Measurements from ENCODE around the genes KIAA1755 and FAM83D.

- PRO-cap, 2 experiments, result no peak in any of the 2 experiments
Measured at GRCh38 chr20:37346508-37347051, 640 bp downstream of the SRC start.

DNA sequence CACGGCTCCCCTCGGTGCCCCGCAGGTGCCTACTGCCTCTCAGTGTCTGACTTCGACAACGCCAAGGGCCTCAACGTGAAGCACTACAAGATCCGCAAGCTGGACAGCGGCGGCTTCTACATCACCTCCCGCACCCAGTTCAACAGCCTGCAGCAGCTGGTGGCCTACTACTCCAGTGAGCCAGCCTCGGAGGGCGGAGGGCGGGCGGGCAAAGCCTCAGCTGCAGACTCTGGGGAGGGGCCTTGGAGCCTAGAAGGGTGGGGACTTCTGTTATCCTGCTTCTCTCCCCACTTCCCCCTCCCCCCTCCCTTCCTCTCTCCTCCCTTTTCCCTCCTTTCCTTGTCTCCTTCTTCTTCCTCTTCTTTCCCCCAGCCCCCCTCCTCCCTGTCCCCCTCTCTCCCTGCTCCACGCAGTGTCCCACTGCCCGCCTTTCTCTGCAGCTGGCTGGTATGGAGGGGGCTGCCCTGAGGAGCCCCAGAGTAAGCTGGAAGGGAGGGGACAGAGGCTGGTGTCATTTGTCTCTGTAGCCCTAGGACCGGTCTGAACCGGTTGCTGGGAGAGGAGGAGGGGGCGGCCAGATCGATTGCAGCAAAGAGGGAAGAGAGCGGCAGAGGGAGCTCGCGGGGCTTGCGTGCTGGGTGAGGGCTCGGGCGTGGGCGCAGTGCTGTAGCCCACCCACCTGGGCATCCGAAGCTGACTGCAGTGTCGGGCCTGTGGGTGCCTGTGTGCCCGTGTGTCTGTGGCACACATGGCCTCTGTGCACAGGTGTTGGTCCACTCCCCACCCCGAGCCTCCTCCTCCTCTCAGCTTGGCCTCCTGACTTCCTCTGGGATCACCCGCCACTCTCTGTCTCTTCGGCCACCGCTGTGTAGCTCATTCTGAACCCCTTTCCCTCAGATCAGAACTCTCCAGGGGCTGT is 50.5 kb downstream of the SRC start:
- PRO-cap, 2 experiments, result no peak in any of the 2 experiments

- PRO-cap, 2 experiments, result no peak in any of the 2 experiments
Measured at GRCh38 chr20:37514339-37515054, 6.6 kb upstream of the NNAT start.

DNA sequence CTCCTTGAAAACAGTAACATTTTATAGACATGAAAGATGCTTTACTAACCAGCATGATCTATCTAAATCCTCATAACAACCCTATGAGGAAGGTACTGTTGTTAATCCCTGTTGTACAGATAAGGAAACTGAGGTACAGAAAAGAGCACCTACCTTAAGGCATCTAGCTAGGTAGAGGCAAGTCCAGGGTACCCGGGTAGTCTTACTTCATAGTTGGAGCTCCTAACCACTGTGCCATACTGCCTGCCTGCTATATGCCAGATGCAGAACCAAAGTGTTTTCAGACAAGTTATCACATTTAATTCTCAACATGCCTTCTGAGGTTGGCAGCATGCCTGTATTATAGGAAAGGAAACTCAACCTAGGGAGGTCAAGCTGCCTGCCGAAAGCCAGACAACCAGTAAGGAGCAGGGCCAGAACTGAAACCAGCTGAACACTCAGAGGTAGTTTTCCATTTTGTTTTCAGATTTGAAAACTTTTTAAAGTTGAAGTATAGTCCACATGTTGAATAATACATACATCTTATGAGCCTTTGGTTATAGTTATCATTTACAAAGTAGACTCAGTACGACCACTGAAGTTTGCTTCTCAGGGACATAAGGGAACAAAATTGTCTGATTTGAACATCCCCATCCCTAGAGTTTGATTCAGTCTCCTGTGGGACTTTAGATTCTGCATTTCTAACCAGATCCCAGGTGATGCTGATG is 5.4 kb downstream of the CTNNBL1 start:
- PRO-cap, 2 experiments, result no peak in any of the 2 experiments

DNA sequence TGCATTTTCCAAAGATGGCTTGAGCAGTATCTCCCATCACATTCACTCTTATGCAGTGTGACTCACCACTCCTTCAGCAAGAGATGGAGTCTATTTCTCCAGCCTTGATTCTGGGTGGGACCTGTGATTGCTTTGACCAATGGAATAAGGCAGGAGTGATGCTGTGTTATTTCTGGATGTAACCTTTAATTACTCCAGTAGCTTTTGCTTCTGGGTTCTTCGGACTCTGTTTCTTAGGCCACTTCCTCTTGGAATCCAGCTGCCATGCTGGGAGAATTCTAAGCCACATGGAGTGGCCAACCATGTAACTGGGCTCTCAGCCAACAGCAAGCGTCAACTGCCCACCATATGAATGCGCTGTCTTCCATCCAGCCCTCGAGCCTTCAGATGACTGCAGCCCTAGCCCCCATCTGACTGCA is 50.7 kb downstream of the TGM2 start:
- PRO-cap, 2 experiments, result no peak in any of the 2 experiments

DNA sequence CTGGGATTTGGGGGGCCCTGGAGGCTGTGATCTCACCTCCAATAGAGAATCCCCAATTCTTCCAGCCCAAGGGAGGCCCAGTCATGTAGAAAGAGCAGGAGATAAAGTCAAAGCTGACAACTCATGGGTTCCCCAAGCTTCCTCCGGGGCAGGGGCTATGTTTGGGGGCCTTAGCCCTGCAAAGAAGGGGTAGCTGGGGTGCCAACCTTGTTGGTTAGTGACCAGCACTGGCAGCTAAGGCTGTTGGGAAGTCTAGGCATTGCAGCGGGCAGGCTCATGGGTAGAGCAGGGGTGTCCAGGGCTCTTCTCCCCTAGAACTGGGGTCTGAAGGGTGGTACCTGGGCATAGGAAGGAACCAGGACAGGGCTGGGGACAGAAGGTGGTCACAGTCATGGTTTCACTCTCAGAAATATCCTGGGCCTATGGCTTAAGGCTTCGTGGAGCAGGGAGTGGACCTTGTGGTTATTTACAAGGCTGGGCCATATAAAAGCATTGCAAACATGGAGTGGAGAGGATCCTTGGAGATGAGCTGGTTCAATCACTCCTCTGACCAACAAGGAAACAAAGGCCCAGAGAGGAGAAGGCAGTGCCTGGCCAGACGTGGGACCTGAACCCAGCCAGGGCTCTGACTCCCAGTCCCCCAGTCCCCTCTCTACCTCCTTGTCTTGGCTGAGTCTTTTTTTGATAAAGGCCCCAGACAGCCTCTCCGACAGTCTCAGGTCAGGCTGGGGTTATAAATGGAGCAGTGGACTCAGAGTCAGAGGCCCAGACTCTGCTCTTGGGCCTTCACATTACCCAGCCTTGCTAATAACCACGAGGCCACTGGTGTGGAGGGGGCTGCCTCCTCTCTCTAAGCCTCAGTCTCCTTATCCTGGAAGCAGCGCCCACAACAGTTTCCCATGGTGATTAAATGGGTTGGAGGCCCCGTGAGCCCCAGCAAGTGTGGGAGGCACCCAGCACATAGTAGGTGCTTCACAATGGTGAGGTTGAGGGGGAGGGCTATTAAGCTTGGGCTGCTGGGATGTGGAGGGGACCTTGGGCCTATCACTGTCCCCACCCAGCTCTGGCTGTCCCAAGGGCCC is 36.1 kb downstream of the TGM2 start:
- PRO-cap, 2 experiments, result no peak in any of the 2 experiments

GRCh38 chr20:38146190-38146670 is 18.8 kb downstream of the TGM2 start:
- PRO-cap, 2 experiments, result no peak in any of the 2 experiments

GRCh38 chr20:38156661-38157448 is 8.2 kb downstream of the TGM2 start:
- PRO-cap, 2 experiments, result no peak in any of the 2 experiments

GRCh38 chr20:38166158-38166761 is 1.2 kb upstream of the TGM2 start:
- PRO-cap, 2 experiments, result no peak in any of the 2 experiments

DNA sequence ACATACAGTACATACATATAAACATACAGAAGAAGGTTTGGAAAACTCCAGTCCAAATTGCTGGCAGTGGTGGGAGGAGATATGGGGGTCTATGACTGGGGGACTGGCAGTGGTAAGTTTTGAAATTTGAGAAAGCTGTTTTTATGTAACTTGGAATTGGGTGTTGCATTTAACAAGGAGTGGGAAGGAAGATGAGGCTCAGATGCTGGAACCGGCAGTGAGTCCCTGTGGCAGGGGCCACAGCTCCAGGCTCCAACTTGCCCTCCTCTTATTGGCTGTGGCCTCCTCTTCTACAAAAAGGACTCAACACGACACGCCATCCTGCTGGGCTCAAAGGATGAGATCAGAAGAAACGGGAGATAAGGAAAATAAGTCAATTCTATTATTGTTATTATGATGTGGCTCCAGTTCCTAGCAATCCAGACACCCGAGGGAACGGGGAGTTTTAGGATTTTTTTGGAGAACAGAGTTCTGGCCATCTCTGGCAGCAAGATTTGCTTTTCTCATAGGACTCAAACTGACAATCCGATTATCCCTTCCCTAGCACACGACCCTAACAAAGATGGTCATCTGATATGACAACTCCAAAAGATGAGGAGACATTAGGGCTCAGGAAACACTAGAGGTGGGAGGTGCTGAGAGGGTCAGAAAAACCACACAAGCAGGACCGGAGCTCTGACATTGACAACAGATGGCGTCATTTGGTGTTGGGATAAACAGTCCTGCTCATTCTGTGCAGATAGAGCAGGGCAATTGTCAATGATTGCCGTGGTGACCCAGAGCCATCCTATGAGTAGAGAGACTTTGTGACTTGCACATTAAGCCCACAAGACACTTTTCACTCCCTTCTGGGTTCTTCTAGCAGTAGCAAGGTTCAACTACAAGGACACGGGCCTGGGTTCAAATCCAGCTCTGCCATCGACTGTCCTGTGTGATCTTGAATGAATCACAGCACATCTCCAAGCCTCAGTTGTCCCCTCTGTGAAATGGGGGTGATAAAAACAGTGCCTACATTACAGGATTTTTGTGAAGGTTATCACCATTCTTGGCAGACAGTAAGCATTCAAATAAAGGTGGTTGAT is 6.1 kb upstream of the TGM2 start:
- PRO-cap, 2 experiments, result no peak in any of the 2 experiments

DNA sequence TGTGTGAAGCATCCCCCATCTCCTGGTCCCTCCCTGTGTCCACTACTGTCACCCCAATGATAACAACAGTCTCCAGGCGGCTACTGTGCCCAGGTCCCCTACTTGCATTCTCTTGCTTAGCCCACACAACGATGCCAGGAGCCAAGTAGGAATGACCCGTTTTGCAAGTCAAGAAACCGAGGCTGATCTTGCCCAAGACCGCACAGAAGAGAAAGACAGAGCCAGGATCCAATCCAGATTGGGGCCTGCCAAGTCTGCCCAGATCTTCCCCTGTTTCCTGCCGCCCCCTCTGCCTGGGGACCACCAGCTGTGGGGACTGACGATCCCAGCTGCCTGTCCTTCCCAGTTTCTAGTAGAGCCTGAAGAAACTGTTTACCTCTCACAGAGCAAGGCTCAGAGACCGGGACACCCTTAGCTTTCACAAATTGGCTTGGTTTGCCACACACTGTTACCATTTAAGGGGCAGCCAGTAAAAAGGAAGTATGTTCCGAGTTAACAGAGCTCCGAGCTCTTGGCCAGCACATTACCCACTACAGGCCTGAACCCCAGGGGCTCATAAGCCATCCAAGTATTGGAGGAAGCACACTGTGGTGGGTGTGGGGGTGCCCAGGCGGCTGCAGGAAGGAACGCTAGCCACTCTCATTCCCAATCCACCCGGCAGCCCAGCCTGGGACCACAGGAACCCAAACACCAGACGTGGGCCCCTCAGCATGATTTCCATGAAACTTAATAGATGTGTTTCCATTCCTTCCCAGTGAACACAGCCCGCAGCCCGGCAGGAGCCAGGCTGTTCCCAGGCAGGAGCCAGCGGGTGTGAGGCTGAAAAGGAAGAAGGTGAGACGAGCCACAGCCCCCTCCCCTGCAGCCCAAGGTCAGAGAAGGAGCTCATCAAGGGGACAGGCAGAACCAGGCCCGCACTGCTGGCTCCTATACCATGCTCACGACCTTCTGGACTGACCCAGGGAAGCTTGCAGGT is 8.0 kb downstream of the KIAA1755 start:
- PRO-cap, 2 experiments, result no peak in any of the 2 experiments

DNA sequence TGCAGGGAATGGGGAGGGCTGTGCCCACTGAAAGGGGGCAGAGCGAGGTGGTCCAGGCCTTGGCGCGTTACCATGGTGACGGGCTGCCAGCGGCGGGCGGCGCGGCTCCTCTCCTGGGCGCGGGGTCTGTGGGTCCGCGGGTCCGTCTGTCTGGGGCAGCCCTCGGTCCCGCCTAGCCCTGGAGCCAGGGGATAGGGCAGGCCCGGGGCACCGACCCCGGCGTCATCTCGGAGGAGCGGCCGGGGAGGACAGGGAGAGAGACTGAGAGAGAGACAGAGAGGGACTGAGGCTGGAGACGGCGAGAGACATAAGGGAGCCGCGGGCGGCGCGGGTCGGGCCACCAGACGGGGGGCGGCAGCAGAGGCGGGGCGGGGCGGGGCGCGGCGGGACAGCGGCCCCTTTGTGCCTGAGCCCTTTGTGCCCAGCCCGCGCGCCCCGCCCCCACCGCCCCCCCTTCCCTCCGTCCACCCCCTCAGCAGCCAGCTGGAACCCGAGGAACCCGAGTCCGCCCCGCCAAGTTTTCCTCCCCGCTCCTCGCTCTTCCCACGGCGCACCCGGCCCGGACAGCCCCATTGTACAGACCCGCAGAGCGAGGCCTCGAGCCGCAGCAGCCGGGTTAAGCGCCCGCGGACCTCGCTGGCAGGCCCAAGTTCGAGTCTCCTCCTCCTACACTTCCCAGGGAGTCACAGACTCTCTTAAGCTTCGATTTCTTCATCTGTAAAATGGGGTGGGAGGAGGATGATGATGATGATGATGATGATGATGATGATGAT is at the start of gene KIAA1755:
KIAA1755 (minus strand) TSS at position 309 of the 773 bp plus-strand sequence.
- PRO-cap, 2 experiments, result peak in 1 of 2 experiments; most common minus-strand start position 307 of the sequence (in 1)

DNA sequence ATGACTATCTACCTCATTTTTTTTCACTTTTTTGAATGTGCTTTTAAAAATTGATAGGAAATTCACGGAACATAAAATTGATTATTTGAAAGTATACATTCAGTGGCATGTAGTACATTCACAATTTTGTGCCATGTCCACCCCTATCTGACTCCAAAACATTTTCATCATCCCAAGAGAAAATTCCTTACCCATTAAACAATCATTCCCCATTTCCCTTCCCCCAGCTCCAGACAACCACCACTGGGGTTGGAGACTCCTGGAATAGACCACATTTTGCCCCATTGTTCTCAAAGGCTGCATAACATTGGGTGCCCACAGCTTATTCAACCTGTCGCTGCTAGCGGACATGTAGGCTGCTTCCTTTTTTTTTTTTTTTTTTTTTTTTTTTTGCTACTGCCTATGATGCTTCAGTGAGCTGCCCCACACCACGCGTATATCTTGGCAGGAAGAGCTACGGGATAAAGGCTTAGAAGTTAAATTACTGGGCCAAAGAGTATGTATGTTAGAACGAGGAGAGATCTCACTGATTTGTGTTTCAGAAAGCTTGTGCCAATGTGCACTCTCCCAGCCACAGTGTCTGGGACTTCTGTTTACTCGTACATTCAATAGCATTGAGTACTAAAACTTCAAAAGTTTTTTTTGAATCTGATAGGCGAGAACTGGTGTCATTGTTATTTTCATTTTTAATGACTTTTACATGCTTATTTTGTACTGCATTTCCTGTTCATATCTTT is 7.0 kb downstream of the LBP start:
- PRO-cap, 2 experiments, result no peak in any of the 2 experiments

- PRO-cap, 2 experiments, result no peak in any of the 2 experiments
Measured at GRCh38 chr20:38357579-38358005, 11.3 kb downstream of the LBP start.

- PRO-cap, 2 experiments, result no peak in any of the 2 experiments
Measured at GRCh38 chr20:38811563-38812136, 6.2 kb downstream of the PPP1R16B start.

DNA sequence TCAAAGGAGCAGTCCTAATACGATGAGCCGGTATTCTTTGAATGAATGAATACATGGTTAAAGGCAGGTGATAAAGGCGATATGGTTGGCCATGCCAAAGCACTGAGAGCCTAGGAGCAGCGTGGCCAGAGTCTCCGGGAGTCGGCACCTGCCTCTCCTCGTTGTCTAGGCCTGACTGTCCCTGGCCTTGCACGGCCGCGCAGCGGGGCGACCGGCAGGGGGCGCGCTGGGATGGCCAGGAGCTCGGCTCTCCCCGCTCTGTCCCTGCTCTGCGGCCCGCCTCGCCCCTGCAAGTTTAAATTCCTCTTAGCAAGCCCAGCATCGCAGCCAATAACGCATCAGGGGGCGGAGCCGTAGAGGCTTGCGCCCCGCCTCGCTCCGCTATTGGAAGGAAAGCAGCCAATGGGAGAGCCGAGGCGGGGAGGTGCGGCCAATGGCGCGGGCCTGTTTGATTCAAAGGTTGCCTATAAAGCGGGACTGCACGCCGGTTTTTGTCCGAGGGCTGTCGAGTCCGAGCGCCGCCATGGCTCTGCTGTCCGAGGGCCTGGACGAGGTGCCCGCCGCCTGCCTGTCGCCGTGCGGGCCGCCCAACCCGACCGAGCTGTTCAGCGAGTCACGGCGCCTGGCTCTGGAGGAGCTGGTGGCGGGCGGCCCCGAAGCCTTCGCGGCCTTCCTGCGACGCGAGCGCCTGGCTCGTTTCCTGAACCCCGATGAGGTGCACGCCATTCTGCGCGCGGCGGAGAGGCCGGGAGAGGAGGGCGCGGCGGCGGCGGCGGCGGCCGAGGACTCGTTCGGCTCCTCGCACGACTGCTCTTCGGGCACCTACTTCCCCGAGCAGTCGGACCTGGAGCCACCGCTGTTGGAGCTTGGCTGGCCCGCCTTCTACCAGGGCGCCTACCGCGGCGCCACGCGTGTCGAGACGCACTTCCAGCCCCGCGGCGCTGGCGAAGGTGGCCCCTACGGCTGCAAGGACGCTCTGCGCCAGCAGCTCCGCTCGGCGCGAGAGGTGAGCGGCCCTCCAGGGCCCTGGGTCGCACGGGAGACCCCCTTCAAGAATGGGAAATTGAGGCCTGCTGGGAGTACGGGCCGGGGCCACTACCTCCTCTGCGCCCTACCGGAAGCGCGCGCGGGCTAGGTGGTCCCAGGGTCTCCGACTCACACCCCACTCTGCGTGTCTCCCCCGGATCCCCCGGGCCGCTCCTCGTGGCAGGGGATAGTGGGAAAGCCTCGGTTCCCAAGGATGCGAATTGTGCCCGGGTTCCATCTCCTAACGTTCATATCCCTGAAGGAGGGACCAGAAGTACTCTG is at the start of gene FAM83D:
FAM83D (plus strand) TSS at position 498 of the 1,308 bp plus-strand sequence.
- PRO-cap, 2 experiments, result peak in 2 of 2 experiments; most common plus-strand start position 494 of the sequence (in 1); most common minus-strand start position 271 of the sequence (in 2)

DNA sequence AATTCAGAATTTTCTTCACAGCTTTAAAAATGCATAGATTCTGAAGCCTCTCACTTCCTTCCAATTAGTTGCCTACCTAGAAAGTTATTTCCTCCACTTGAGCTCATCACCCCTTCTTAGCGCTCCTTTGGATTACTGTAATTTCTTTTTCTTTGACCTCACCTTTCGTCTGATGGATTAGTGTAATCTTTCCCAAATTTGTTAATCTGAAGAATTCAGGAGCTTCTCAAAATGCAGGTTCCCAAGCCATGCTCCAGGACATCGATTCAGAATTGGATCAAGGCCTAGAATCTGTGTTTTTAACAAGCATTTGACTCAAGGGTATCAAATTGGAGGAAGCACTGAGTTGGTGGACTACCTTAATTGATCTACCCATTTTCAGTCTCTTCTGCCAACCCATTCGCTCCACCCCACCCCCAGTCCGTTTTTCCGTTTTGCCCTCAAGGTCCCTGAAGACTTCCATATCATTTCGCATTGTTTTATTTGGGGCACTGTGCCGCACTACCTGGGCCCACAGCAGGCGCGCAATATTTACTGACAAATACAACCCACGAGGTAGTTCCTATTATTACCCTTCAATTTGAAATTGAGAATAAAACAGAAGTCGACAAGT is 731 bp upstream of the DHX35 start:
- PRO-cap, 2 experiments, result no peak in any of the 2 experiments

GRCh38 chr20:39037147-39037538 is 75.0 kb downstream of the DHX35 start:
- PRO-cap, 2 experiments, result no peak in any of the 2 experiments

GRCh38 chr20:39986180-39986535 is 702.9 kb downstream of the MAFB start:
- PRO-cap, 2 experiments, result no peak in any of the 2 experiments

DNA sequence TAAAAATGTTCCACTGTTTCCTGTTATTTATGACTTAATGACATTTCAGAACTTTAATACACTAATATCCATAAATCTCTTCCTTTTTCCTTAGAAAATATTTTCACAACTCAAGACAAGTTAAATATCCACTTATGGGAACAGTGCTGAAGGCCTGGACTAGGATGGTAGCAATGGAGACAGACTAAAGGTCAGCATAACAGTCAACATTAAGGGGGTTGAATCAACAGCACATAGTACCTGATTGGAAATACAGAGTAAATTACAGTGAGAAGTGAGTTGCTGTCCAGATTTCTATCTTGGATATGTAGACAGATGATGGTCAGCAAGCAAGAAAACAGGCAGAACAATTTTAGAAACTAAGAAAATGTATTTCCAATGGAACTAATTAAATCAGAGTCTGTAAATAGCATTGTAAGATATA is 682.9 kb downstream of the MAFB start:
- PRO-cap, 2 experiments, result no peak in any of the 2 experiments

Data from Colon Carcinoma Metastatic in the Lung (tissue), 2 donors.